Umbilical cord (tissue), 2 donors: Measurements from ENCODE around the genes TES and CFTR.

DNA sequence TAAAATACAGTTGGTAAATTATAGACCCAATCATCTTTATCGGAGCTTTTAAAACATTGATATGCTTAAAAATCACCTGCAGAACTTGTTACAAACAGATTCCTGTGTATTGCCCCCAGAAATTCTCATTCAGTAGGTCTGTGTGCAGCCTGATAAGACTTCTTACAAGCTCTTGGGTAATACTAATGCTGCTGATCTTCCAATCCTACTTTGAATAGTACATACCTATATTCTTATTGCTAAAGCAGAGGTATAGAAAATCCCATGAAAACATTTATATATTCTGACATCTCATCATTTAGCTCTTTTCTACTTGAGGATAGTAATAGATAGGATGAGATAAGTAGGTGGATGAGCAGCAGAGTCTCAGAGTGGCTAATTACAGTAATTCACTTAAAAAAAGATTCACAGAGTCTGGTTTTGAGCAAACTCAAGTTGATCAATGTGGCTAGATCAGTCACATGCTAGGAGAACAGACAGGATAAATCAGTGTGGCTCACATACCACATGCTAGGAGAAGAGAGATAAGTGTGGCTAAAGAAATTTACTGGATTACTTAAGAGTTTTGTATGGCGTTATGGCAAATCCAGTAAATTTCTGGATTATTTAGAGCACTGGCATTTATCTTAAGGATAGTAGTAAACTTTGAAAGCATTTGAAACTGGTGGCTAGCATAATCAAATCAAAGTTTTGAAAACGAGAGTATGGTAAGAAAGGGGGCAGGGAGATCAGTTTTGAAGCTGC lies 201.1 kb upstream of the PPP1R3A start:
- RAMPAGE, long total RNA: no peak

DNA sequence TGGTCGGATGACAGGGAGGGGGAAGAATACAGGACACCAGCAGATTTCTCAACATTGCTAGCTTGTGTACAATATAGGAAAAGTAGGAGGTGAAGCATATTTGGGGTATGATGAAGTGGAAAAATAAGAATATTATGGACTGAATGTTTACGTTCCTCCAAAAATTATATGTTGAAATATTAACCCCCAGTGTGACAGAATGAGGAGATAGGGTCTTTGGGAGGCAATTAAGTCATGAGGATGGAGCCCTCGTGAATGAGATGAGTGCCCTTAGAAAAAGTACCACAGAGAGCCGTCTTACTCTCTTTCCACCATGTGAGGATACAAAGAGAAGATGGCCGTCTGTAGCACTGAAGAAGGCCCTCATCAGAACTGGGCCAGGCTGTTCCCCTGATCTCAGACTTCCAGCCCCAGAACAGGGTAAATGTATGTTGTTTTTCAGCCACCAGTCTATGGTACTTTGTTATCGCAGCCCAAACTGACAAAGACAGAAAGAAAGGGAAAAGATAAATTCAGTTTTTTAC lies 202.2 kb upstream of the PPP1R3A start:
- RAMPAGE, long total RNA: no peak

GRCh38 chr7:114922433-114923124 lies 685 bp downstream of the MDFIC start:
- RAMPAGE, long total RNA: no peak

- RAMPAGE, long total RNA: no peak
Measured at GRCh38 chr7:114923125-114923871, 1.4 kb downstream of the MDFIC start.

GRCh38 chr7:115064909-115065381 lies 143.1 kb downstream of the MDFIC start:
- RAMPAGE, long total RNA: no peak

GRCh38 chr7:115117067-115117455 lies 195.2 kb downstream of the MDFIC start:
- RAMPAGE, long total RNA: no peak

DNA sequence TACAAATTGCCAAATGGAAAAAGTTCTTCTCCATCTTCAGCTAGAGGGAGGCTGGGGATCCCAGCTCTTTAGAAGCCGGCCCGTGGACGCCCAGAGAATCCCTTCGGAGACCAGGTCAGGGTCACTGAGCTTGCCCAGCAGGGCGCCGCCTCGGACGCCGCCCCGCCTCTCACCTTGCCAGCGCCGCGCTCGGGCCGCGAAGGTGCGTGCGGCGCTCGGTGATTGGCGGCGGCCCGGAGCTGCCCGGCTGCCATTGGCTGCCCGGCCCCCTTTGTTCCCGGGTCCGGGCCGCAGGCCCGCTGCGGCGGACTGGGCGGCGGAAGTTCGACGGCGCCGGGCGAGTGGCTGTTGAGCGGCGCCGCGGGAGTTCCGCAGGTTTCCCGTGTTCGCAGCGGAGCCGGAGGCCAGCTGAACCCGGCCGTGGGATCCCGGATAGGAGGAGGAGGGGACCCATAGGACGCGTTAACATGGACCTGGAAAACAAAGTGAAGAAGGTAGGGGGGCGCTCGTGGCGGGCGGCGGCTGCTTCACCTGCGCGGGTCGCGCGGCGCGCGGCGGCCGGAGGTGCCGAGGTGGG lies at the start of gene TES:
TES (plus strand) TSS at position 299 of the 577 bp plus-strand sequence.
- RAMPAGE, long total RNA: start-site peak on the plus strand centred at position 324 of the sequence, 27 bp wide, 265 and 224 reads in 2 replicates

- RAMPAGE, long total RNA: no peak
Measured at GRCh38 chr7:116258591-116259188, 48.4 kb downstream of the TES start.

- RAMPAGE, long total RNA: no peak
Measured at GRCh38 chr7:116426162-116426850, 73.2 kb upstream of the CAV2 start.

GRCh38 chr7:116501302-116501905 lies 1.9 kb downstream of the CAV2 start:
- RAMPAGE, long total RNA: no peak

DNA sequence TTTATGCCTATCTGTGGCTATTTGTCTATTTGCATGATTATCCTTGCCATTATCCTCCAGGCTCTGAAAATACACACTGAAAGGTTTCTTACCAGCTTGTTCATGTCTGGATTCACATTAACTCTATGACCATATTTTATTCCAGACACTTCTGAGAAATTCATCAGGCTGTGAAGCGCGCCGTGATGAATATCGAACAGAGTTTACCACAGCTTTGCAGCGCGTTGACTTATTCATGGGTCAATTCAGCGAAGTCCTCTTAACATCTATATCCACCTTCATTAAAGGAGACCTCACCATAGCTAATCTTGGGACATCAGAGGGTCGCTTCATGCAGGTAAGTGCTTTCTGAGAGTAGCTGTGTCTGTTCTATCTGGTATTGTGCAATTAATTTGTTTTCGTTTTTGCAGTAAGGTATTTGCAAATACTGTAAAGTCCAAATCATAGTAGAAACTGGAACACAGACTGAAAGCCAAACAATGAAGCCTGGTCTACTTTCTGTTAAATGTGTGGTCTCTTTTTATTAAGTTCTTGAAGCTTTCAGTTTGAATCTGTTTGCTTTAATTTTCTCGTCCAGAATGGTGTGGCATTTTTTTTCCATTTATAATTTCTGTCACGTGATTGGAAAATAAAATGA lies 59.6 kb downstream of the MET start:
- RAMPAGE, long total RNA: no peak

GRCh38 chr7:116771646-116771968 lies 90.8 kb upstream of the CAPZA2 start:
- RAMPAGE, long total RNA: no peak

DNA sequence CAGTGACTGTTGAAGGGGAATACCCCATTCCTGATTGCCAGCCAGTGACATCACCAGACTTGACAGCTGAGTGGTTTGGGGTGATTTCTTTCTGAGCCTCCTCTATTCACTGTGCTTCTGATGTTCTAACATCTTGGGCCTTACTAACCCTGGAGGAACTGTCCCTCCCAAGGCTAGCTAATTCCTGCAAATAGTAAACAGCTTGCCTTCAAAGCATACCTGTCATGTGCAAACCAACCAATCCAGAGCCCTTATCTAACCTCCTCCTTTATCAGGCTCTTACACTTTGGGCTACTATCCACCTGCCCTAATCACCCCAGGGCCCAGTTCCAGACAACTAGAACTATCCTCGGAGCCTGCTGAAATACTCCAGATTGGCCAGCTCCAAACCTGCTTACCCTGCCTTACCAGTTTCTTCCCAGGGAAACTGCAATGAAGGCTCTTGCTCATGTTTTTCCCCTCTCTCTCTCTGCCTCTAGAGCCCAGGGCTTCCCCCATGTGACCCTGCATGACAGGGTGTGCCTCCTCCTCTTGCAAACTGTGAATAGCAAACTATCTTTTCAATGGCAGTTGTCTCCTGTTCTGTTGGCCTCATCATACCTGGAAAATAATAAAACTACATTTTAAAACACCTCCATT lies 81.5 kb upstream of the CAPZA2 start:
- RAMPAGE, long total RNA: no peak

- RAMPAGE, long total RNA: no peak
Measured at GRCh38 chr7:116876683-116877162, 14.3 kb downstream of the CAPZA2 start.

- RAMPAGE, long total RNA: no peak
Measured at GRCh38 chr7:117011210-117011766, 58.0 kb downstream of the ST7 start.

- RAMPAGE, long total RNA: no peak
Measured at GRCh38 chr7:117072538-117073211, 119.4 kb downstream of the ST7 start.

DNA sequence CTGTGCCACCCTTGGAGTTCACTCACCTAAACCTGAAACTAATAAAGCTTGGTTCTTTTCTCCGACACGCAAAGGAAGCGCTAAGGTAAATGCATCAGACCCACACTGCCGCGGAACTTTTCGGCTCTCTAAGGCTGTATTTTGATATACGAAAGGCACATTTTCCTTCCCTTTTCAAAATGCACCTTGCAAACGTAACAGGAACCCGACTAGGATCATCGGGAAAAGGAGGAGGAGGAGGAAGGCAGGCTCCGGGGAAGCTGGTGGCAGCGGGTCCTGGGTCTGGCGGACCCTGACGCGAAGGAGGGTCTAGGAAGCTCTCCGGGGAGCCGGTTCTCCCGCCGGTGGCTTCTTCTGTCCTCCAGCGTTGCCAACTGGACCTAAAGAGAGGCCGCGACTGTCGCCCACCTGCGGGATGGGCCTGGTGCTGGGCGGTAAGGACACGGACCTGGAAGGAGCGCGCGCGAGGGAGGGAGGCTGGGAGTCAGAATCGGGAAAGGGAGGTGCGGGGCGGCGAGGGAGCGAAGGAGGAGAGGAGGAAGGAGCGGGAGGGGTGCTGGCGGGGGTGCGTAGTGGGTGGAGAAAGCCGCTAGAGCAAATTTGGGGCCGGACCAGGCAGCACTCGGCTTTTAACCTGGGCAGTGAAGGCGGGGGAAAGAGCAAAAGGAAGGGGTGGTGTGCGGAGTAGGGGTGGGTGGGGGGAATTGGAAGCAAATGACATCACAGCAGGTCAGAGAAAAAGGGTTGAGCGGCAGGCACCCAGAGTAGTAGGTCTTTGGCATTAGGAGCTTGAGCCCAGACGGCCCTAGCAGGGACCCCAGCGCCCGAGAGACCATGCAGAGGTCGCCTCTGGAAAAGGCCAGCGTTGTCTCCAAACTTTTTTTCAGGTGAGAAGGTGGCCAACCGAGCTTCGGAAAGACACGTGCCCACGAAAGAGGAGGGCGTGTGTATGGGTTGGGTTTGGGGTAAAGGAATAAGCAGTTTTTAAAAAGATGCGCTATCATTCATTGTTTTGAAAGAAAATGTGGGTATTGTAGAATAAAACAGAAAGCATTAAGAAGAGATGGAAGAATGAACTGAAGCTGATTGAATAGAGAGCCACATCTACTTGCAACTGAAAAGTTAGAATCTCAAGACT lies at the start of gene CFTR:
CFTR (plus strand) TSS at position 765 of the 1,138 bp plus-strand sequence.
- RAMPAGE, long total RNA: no peak

GRCh38 chr7:117605413-117606357 lies 125.9 kb downstream of the CFTR start:
- RAMPAGE, long total RNA: no peak

DNA sequence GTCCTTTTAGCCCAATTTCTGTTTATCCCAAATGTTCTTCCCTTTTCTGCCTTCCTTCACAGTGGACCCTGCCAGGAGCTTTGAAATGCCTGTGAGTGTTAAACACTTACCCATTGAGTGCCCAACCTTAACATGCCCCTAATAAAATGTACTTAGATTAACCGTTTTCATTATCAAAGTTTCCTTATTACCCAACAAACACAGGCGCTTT lies 176.9 kb downstream of the CFTR start:
- RAMPAGE, long total RNA: no peak

GRCh38 chr7:117751825-117752151 lies 121.5 kb downstream of the CTTNBP2 start:
- RAMPAGE, long total RNA: no peak